Vein endothelial cell (primary cell): ENCODE data around the genes ANGPTL4, OR7D2, OR7E24, FBXL12 and OLFM2.

GRCh38 chr19:8311711-8312618 lies 3.8 kb upstream of the CD320 start:
- CAGE, long polyA plus RNA = no peak

GRCh38 chr19:8323471-8324527 lies 2.5 kb downstream of the RPS28 start:
- CAGE, long polyA plus RNA = no peak

DNA sequence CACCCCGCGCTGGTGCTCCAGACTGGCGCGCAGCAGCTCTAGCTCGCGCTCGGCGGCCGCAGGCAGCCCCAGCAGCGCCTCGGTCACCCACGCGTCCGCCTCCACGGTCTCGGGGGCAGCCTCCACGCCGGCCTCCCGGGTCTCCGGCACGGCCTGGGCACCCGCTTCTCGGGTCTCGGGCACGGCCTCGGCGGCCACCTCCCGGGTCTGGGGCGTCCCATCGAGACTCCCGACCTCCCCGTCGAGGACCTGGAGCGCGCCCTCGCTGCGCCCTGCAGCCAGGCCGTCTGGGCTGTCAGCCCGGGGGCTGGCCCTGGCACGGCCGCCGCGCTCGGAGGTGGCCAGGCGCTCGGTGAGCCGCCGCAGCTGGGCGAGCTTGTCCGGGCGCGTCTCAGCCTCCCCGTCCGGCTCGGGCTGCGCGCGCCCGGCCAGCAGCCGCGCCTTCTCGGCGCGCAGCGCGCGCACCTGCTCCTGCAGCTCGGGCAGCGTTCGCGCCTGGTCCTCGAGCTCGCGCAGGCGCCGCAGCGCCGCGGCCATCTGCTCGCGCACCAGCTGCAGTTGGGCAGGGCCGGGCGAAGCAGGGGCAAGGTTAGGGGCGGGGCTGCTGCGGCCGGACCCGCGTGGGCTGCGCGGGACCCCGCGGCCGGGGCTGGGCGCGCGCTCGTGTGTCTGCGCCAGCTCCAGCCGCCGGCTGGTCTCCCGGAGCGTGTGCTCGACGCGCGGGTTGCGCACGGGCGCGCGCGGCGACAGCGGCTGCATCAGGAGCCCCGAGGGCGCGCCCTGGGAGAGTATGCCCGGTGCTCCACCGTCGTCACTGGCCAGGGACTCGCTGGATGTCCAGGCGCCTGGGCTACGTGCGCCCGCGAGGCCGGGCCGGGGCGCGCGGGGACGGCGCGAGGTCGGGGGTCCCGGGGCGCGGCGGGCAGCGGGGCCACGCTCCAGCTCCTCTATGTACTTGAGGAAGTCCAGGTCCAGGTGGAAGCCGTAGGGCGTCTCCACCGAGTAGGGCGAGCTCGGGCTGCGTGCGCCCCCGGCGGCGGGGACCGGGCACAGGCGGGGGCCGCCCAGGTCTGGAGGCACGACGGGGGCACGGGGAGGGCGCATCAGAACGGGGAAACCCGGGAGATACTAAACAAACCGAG lies 8.0 kb downstream of the KANK3 start:
- CAGE, long polyA plus RNA = no peak

GRCh38 chr19:8360295-8360779 lies 3.6 kb upstream of the ANGPTL4 start:
- CAGE, long polyA plus RNA = no peak

- CAGE, long polyA plus RNA = no peak
Observed at GRCh38 chr19:8364067-8364874, at the start of gene ANGPTL4. TSS of gene ANGPTL4 (plus strand) at chr19:8364155.

GRCh38 chr19:8465073-8465536 lies 20.3 kb downstream of the HNRNPM start:
- CAGE, long polyA plus RNA = no peak

DNA sequence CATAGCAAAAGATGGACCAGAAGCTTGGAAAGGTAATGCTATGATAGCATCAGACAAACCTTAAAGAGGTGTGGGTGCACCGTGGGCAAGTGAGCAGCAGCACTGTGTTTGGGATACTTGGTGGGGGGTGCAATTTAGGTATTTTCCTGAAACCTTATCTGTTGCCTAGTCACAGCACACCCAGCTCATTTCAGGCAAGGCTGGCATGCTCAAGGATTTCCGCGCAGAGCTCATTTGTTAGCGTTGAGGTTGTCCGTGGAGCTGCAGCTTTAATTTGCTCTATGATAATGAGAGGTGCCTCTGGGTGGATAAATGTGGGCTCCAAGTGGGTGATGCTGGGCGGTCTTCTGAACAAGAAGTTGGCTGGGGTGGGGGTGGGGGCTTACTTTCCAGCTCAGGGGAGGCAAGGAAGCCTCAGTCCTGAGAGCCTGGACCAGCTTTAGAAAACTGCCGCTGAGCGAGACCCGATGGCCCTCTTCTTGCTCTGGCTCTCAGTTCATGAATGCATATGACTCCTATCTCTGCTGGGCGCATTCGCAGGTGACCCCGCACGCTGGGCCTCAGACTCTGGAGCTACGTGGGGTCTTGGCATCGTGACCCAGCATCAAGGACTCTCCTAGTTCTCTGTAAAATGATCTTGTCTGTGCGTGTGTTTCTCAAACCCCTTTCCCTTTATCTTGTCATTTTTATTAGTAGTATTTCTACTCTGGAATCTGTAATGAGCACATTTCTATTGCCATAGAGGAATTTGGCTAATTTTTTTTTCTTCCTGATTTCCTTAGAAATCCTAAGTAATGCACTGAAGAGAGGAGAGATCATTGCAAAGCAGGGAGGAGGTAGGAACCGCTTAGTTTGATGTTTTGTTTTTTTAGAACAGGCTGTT lies 19.8 kb downstream of the PRAM1 start:
- CAGE, long polyA plus RNA = no peak

GRCh38 chr19:8486631-8487311 lies 15.7 kb downstream of the PRAM1 start:
- CAGE, long polyA plus RNA = no peak

GRCh38 chr19:8505690-8506753 lies 3.6 kb upstream of the PRAM1 start:
- CAGE, long polyA plus RNA = no peak

- CAGE, long polyA plus RNA = no peak
Observed at GRCh38 chr19:8506754-8507231, 4.4 kb upstream of the PRAM1 start.

DNA sequence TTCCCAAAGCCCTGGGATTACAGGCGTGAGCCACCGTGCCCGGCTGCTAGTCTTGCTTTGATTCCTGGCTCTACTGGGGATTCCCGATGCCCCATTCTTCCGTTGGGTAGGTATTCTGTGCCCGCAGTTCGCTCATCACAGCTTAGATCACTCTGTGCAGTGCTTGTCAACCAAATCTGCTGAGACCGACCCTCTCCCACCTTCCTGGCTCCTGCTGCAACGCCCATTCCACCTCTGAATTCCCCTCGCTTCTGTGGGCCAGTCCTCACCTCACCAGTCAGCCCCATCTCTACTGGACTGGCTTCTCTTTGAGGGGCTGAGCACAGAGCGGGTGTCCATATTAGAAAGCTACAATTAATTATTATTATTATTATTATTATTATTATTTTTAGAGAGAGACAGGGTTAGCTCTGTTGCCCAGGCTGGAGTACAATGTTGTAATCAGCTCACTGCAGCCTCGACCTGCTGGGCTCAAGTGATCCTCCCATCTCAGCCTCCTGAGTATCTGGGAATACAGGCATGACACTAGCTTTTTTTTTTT lies 4.7 kb upstream of the ZNF414 start:
- CAGE, long polyA plus RNA = no peak

- CAGE, long polyA plus RNA = no peak
Observed at GRCh38 chr19:9160171-9160838, 18.5 kb upstream of the OR7D2 start.

- CAGE, long polyA plus RNA = no peak
Observed at GRCh38 chr19:9178792-9179114, at the start of gene OR7D2. TSS of gene OR7D2 (plus strand) at chr19:9178979.

- CAGE, long polyA plus RNA = no peak
Observed at GRCh38 chr19:9250771-9250997, at the start of gene OR7E24. TSS of gene OR7E24 (plus strand) at chr19:9250930.

DNA sequence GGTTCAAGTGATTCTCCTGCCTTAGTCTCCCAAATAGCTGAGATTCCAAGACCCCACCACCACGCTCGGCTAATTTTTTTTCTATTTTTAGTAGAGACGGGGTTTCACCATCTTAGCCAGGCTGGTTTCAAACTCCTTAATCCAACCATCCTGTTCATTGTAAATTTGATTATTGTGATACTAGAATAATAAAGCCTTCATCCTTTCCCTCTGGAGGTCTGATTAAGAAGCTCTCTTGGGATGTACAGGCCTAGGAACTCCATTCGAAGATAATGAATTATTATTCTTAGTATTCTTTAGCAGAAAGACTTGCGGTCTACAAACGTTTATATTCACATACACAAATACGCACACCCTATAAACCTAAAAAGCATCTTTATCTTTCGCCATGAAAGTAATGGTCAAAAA lies 696 bp downstream of the ZNF426 start:
- CAGE, long polyA plus RNA = no peak

- CAGE, long polyA plus RNA = no peak
Observed at GRCh38 chr19:9784326-9785035, 15.9 kb upstream of the ZNF846 start.

DNA sequence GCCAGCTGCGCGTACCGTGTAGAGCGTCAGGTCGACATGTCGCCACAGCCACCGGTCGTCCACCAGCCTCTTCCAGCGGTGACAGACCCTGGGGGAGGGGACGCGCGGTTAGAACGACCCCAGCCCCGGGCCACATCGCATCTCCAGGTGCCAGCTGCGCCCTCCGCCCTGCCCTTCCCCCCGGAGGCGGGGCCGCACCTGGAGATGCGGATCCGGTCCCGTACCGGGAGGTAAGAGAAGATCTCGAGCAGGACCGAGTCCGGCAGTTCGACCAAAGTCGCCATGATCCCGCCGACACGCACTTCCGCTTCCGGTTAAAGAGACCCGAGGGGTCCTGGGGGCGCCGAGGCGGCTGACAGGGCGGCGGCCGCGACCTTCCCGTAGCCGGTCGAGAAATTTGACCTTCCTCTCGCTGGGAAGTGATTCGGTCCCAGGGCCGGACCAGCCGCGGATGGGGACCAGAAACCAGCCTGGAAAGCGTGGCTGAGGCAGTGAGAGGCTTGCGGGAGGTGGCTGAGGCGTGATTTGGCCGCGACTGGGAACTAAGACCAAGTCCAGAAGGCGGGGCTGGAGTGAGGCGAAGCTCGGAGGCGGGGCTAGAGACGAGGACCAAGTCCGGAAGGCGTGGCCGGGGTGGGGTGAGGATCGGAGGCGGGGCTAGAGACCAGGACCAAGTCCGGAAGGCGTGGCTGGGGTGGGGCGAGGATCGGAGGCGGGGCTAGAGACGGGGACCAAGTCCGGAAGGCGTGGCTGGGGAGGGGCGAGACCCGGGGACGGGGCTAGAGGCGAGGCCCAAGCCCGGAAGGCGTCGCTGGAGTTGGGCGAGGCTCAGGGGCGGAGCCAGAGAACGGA lies at the start of gene FBXL12:
FBXL12 (minus strand) TSS at position 550 of the 852 bp plus-strand sequence.
- CAGE, long polyA plus RNA = no peak

DNA sequence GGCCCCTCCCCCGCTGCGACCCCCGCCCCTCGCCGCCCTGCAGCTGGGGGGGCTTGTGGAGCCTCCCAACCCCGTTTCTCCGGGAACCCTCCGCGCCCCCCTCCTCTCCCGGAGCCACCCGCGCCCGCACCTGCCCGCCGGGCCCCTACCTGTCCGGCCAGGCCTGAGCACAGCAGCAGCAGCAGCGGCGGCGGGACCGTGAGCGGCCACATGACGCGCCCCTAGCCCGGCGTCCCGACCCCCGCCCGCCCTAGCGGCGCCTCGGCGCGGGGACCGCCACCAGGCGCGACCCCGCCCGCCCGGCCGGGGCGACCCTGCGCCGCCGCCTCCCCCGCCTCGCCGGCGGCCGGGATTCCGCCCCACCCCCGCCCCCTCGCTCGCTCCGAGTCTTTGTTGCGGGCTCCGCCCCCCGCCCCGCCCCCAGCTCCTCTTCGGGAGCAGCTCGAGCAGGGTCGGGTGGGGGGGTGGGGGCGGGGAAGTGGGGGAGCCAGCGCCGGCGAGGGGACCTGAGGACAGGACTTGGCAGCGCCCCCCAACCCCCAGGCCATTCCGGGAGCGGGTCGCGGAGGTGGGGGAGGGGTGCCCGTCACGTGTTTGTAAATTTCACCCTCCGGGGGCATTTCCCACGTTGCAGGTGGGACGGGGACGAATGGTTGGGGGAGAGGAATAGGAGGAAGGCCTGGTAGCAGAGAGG lies at the start of gene OLFM2:
OLFM2 (minus strand) TSS at position 361 of the 694 bp plus-strand sequence.
- CAGE, long polyA plus RNA = no peak

- CAGE, long polyA plus RNA = no peak
Observed at GRCh38 chr19:9978635-9979260, 31.6 kb downstream of the COL5A3 start.

DNA sequence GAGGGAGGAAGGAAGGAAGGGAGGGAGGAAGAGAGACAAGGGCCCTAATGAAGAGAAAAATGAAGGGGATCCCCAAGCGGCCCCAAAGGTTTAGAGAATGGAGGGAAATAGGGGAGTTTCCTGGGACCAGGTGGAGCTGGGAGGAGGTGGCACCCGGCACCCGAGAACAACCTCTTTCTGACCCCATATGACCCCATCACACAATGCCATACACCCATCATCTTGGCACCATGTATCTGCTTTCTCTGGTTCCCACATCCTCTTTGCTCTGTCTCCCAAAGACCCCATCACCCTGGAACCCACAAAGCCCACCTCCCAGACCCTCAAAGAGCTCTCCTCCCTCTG lies 7.0 kb downstream of the RDH8 start:
- CAGE, long polyA plus RNA = no peak